SK-N-DZ (cell line): ENCODE measurements around the genes PDE1B, OR6C3 and OR6C76.

DNA sequence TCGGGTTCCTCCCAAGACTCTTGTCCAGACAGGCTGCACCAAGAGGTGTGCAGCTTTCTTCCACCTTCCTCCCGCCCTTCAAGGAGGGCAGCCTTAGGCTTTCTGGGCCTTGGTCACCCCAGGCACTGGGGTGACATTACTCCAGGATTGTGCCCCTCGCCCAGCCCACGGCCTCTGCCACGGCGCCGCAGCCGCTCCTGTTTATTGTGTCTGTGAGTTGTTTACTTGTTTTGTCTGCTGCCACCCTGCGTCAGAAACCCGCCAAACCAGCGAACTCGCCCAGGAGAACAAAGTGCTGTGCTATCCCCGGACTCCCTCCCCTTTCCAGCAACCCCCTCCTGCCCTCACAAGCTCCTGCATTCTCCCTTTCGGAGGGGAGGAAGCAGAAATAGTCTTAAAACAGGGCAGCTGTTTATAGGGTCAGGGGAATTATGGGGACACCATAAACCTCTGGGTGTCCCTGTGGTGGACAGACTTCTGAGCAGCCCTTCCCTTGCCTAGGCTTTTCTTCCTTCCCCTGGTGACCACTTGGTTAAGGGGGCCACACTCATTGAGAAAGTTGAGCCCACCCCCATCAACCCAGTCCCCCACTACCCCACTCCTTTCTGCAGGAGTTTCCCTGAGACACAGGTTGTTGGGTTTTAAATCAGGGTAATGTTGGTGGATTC is 6.5 kb upstream of the HOXC6 start:
RAMPAGE:
- cytosol, long total RNA, result no peak
- nucleus, long total RNA, result no peak

GRCh38 chr12:54051970-54052634 is 1.5 kb upstream of the HOXC4 start:
RAMPAGE:
- cytosol, long total RNA, result no peak
- nucleus, long total RNA, result no peak

DNA sequence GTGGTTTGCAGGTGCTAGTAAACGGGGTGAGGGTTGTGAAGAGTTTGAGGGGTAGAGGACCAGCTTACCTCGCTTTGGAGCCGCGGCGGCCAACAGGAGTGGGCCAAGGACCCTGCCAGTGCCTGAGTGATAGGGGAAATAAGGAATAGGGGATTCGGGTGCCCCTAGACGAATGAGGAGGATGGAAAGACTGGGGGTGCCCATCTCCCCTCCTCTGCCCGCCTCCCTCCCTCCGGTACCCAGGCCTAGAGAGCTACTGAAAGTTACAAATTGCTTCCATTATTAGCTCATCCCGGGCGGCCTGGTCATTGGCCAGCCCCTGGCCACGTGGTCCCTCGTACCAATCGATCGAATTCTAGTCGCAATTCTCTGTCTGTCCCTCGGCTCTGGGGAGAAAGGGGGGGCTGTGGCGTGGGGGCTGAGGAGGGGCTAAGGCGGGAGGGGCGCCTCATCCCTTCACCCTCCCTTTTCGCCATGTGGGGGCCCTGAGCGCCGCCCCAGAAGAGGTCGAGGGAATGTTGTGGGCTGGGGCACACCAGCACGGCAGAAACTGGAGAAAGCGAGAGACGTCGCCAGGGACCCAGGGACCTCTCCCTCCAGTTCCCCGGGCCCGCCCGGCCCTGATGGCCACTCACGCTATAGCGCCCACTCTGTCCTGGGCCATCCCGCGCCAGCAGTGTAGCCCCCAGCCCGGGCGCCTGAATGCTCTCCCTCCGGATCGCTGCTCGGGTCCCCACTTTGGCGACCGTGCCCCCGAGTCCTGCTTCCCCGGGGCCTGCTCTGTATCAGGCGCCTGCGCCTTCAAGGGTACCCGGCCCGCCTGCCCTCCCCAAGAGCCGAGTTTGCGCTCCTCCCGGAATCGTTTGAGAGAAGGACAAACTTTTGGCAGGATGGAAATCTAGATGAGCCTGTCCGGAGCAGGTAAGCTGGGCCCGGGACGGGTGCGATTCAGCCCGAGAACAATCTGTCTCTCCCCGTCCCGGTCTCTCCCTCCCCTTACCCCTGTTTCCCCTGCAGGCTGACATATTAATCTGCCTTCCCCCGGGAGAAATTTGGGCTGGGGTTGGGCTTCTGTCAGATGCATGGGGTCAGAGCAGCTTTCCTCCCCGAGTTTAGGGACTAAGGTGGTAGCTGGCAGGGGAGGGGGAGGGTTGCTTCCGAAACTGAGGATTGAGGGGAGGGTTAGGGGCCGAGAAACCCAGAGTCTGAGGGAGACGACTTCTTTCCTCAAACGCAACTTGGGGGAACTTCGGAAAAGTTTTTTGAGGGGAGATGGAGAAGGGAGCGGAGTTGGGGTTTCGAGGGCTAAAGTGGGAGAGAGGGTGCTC is 62.6 kb downstream of the SMUG1 start:
RAMPAGE:
- cytosol, long total RNA, result no peak
- nucleus, long total RNA, result no peak

GRCh38 chr12:54175546-54175807 is 13.3 kb downstream of the SMUG1 start:
RAMPAGE:
- cytosol, long total RNA, result no peak
- nucleus, long total RNA, result no peak

GRCh38 chr12:54285680-54286693 is 5.5 kb downstream of the HNRNPA1 start:
RAMPAGE:
- cytosol, long total RNA, result no peak
- nucleus, long total RNA, result no peak

GRCh38 chr12:54303755-54304938 is 3.3 kb upstream of the NFE2 start:
RAMPAGE:
- cytosol, long total RNA, result no peak
- nucleus, long total RNA, result no peak

DNA sequence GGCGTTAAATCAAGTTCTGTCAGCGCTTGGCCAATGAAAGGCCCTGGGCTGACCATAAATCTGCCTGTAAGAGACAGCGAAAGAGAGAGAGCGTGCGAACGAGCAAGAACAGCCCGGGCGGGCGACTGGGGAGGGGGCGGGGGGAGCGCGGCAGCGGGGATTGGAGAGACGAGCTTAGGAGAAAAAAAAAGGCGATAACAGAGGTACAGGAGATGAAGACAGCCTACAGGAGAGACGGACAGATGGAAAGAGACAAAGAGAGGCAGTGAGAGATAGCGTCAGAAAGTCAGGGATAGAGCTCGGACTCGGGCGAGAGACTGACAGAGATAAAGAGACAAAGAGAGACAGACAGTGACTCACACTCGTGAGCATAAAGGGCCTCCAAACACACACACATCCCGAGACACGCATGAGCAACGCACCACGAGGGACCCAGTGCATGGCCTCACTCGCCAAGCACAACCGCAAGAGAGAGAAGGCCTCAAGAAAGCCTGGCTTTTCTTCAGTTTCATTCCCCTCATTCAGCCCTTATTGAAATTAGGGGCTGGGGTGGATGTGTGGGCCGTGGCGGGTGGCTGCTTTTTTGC is 4.9 kb downstream of the GPR84 start:
RAMPAGE:
- cytosol, long total RNA, result no peak
- nucleus, long total RNA, result start-site peak on the plus strand centred at position 200 of the sequence, 20 bp wide, 48 and 10 reads in 2 replicates

GRCh38 chr12:54368331-54369224 is 4.3 kb upstream of the GPR84 start:
RAMPAGE:
- cytosol, long total RNA, result no peak
- nucleus, long total RNA, result no peak

DNA sequence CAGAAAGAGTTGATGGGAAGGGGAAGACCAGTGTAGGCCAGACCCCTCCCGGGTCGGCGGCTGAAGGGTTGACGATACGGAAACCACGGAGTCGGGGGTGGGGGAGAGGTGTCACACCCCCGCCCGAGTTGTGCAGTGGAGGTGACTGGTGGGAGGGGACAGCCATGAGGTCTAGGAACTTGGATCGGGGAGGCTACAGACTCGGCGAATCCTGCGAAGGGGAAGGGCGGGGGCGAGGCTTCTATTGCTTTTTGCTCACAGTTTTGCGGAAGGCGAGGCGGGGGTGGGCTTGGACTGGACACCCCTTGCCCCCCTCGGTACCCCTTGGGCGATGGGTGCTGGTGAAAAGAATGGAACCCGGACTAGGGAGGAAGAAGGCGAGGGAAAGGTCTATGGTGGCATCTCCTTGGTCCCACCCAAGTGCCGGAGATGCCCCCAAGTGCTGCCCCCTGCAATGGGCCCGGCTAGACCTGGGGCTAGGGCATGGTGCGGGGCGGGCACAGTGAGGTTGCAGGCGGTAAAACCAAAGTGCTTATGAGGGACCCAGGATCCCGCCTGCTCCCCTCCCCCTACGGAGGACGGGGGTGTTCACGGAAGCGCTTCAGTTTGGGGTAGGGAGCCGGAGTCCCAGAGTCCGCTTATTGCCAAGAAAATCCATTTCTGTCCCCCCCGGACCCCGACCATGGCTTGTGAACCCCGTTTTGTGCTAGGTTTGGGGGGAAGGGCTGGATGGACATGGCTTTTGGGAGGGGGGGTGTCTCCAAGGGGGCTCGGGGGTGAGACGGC is 5.1 kb upstream of the GPR84 start:
RAMPAGE:
- cytosol, long total RNA, result no peak
- nucleus, long total RNA, result no peak

DNA sequence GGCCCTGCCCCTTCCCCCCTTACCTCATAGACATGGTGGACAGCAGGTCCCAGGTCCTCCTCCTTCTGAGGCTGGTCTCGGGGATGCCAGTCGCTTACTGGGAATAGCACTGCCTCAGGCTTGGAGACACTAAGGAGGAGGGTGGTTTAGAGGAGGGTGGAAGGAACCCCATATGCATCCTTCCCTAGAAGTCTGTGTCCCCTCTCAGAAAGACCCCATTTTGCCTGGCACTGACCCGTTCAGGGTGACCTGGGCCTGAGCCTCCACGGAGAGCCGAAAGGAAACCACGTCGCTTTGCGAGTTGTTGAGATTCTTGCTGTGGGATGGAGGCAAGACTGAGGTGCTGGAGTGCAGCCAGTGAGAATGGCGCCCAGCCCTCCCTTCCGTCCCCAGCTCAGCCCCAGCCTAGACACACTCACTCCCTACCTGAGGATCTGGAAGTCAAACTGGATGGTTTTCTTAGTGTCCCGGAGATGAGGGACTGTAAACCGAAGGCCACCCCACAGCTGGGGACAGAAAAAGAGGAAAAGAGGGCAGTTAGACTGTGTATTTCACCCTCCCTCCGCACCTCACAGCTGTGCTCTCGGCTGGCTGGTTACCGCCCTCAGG is 16.9 kb upstream of the ZNF385A start:
RAMPAGE:
- cytosol, long total RNA, result no peak
- nucleus, long total RNA, result no peak

GRCh38 chr12:54415165-54415995 is 3.7 kb downstream of the ITGA5 start:
RAMPAGE:
- cytosol, long total RNA, result no peak
- nucleus, long total RNA, result no peak

RAMPAGE:
- cytosol, long total RNA, result no peak
- nucleus, long total RNA, result no peak
Observed at GRCh38 chr12:54420446-54421785, 1.9 kb upstream of the ITGA5 start.

DNA sequence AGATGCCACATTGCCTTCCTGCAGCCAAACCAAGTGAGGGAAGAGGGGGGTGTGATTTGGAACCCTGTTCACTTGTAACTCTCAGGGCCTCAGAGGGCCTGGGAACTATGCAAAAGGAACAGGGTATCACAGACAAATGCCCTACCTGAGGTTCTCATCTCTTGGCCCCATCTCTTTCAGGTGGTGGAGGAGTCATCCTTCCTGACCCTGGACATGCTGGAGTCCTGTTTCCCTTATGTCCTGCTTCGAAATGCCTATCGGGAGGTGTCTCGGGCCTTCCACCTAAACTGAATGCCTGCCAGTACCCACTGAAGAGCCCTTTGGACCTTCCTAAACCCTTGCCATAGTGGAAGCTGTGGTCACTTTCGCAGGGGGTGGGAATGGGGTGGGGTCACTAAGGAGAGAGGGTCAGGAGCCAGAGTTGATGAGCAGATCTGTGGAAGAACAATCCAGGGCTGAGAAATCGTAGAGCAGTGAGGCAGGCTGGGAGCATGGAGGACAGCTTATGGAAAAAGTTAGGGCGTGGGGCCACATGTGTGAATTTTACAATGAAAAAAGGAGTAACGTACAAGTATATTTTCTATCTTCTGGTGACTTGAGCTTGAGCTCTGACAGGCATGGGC is 6.9 kb upstream of the PDE1B start:
RAMPAGE:
- cytosol, long total RNA, result no peak
- nucleus, long total RNA, result no peak

DNA sequence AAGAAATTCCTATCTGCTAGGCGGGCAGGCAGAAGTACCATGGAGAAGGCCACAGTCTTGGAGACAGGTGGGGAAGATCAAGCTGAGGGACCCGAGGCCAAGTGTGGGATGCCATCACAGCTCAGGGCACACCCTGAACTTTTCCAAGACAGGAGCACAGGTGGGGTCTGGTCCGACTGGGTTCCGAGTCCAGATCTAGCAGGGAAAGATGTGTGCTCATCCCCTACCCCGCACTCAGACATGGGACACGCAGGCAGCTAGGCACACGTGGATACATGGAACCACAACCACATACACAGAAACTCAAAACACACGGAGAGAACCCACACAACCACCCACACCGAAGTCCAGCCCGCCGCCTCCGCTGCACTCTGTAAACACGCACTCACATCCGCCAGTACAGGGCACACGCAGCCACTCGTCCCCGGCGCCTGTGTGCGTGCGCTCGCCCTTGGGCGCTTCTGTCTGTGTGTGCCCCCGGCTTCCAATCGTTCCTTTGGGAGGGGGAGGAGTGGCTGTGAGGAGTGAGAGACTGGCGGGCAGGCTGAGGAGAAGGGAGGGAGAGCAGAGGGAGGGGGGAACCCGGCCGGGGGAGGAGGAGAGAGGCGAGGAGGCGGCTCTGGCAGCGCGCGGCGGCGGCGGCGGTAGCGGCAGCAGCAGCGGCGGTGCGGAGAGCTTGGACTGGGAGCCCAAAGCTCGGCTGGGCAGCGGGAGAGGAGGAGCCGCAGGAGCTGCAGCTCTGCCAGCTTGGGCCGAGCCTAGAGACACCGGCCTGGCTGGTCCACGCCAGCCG is at the start of gene PDE1B:
Gene PDE1B (plus strand): TSS at position 625 of the 793 bp plus-strand sequence.
RAMPAGE:
- cytosol, long total RNA, result no peak
- nucleus, long total RNA, result no peak

GRCh38 chr12:54560975-54561914 is 11.8 kb downstream of the PDE1B start:
RAMPAGE:
- cytosol, long total RNA, result no peak
- nucleus, long total RNA, result no peak

DNA sequence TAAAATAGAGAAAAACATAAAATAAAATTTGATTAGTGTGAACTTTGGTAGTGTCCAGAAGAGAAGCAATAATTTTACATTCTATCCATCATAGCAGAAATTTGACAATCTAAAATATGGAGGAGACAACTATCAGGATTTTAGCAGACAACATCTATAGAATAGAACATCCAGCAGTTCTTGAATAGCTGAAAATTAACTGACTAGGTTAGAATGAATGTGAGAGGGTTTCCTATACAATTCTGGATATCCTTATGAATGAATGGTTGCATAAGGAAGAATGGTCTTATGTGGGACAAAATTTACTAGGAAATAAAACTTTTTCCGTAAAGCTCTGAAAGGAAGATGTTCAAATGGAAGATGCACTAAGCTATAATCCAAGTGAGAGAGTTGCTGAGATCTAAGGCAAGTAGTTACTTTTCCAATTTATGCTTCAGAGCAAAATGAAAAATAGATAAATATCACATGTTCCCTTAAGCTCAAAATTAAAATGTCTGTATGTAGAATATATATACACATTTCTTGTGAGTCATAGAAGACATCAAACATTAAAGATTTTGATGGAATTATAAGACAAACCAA is at the start of gene OR6C3:
Gene OR6C3 (plus strand): TSS at position 344 of the 582 bp plus-strand sequence.
RAMPAGE:
- cytosol, long total RNA, result no peak
- nucleus, long total RNA, result no peak

DNA sequence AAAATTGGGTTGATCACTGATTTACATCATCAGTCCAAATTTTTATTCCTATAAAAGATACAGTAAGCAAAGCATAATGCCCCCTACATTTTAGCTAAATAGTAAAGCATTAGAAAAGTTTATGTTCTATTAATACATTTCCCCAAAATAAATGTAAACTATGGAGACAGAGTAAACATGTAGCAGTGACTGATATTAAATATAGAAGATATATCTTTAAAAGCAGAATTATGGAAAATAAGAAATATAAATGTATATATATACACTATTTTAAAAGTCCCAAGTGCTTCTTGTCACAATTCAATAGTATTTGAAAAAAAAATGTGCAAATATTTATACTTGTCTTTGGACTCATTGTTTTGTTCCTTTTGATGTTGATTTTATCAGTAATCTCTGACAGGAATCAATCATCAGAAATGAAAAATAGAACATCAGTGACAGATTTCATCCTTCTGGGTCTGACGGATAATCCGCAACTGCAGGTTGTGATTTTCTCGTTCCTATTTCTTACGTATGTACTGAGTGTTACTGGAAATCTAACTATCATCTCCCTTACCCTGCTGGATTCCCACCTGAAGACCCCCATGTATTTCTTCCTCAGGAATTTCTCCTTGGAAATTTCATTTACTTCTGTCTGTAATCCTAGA is at the start of gene OR6C76:
Gene OR6C76 (plus strand): TSS at position 417 of the 647 bp plus-strand sequence.
RAMPAGE:
- cytosol, long total RNA, result no peak
- nucleus, long total RNA, result no peak

RAMPAGE:
- cytosol, long total RNA, result no peak
- nucleus, long total RNA, result no peak
Observed at GRCh38 chr12:55483759-55484111, 8.4 kb upstream of the OR6C68 start.

DNA sequence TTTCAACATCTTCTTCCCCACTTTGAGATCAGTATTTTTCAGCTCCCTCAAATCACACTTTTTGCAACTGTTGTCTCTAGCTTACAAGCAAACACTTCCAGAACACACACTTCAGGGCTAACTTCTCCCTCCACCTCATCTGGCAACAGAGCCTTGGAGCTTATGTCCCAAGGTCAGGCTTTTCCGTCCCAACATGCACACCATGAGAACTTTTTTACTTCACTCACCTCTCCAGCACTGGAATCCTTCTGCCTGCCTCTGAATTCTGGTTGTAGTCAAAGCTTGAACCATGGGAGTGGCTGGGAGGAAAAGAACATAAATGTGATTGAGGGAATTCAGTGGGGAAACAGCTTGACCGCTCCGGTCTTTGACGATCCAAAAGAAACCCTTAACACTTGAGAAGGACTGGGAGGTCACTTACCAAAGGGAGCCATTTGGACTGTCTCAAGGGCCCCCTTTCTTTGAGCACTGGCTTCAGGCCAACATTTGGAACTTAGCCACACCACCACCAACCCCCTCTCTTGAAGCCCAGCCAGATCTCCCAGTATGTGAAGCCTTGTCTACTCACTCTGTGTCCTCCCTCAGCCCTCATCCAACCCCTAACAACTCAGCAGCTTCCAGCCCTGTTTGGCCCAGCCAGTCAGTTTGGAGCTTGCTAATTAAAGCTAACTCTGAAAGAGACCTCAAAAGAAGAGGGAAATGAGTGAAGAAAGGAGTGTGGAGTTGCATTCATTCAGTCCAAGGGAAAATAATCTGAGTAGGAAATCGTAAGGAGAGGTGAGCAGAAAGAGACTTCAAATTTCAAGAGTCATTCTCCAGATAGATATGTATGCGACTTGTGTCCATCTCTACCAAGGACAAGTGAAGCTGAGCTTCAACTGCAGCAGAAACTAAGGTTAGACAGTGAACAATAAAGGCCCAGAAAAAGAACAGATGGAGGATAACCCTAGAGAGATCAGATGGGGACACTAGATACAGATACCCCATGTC is 3.7 kb upstream of the BLOC1S1 start:
RAMPAGE:
- cytosol, long total RNA, result no peak
- nucleus, long total RNA, result no peak

DNA sequence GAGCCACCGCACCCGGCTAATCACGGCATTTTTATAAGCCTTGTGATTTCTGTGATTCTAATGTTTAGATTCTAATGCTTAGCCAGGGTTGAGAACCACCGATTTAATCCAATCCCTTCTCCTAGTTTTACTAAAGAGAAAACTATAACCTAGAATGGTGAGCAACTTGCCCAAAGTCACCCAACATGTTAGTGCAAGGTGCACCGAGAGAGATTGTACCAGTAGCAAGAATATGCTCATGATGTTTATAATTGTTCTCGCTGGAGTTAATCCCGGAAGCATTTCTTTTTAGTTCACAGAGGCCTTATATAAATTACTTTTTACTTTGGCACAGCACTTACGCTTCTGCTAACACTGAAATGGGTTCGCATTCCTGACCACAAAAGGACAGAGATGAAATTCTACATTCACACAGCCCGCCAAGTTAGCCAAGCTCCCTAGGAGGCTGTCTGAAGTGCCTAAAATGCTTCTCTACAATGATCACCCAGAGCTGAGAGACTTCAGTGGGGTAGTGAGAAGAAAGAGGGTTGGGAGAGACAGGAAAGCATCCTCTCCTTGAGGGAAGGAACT is 620 bp upstream of the BLOC1S1 start:
RAMPAGE:
- cytosol, long total RNA, result no peak
- nucleus, long total RNA, result no peak